Rectum (tissue), 1 donor: ENCODE measurements around the genes LRRC31 and SKIL.

- PRO-cap = unidirectional peak, minus-strand start at chr3:169669153
Observed at GRCh38 chr3:169669020-169669542, 5.6 kb upstream of the MECOM start.

- PRO-cap = unidirectional peak, minus-strand start at chr3:169869778; unidirectional peak, minus-strand start at chr3:169869971
Observed at GRCh38 chr3:169869374-169870052, at the start of gene LRRC31. Gene LRRC31, minus strand, starts transcription at chr3:169869935.

GRCh38 chr3:170128635-170129609 lies 52.6 kb downstream of the PHC3 start:
- PRO-cap = no peak

DNA sequence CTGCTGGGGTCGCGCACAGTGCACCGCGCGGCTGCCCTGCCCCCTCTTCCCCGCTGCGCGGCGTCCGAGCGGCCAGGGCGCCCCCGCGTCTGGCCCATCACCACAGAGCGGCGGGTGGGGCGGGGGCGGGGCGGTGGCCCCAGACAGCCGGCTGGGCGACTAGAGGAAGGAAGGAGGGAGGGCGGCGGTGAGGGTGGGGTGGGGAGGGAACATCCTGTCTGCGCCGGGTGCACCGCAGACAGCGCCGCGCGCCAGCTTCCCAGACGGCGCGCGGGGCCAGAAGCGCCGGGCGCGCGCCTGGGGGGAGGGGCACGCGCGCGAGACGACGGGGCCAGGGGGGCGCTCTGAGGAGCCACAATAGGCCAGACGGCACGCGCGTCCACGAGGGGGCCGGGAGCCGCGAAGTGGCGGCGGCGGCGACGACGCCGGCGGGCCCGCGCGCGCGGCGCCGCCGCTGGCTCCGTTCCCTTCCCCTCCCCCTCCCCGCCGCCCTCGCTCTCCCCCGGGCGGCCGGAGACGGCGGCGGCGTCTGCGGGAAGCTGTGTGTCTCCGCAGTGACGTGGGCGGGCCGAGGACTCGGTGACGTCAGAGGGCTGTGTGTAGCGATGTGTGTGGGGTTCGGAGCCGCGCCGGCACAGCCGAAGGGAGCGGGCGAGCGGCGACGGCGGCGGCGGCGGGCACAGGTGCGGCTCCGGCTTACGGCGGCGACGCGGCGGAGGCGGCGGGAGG lies at the start of gene SKIL:
Gene SKIL, plus strand, starts transcription at position 635 of the 729 bp plus-strand sequence.
- PRO-cap = bidirectional peak, plus-strand start at position 262 of the sequence, minus-strand start at position 91 of the sequence; bidirectional peak, plus-strand start at position 605 of the sequence, minus-strand start at position 481 of the sequence

- PRO-cap = no peak
Observed at GRCh38 chr3:170420309-170421016, 1.8 kb downstream of the CLDN11 start.

GRCh38 chr3:170429894-170430541 lies 11.3 kb downstream of the CLDN11 start:
- PRO-cap = no peak

GRCh38 chr3:170466830-170467460 lies 48.3 kb downstream of the CLDN11 start:
- PRO-cap = no peak

- PRO-cap = no peak
Observed at GRCh38 chr3:170740847-170741641, 129.0 kb downstream of the RPL22L1 start.

DNA sequence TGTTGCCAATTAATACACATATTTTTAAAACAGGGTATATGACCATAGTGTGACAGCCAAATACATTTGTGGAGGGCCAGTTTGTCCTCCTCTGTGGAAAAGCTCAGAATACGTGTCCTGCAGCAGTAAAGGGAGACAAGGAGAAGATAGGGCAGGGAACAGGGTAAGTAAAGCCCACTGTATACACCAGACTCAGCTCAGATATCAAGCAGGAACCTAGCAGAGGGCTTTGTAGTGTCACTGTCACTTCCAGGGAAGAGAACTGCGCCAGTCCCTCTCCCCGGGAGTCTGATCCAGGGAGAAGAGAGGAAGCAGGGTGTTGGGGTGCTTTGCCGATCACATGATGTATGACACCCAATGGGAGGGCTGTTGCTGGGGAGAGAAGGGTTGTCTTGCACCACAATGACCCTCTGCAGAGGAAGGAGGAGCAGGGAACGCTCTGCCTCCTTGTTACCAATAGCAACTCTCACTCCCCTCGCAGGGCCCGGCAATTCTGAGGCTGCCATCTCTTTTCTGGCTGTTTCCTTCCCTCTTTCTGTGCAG lies 147.2 kb upstream of the SLC2A2 start:
- PRO-cap = unidirectional peak, minus-strand start at position 290 of the sequence

- PRO-cap = unidirectional peak, minus-strand start at chr3:171340559
Observed at GRCh38 chr3:171340497-171340699, 119.8 kb downstream of the TNIK start.

- PRO-cap = no peak
Observed at GRCh38 chr3:171833714-171834345, 9.3 kb upstream of the TMEM212 start.

GRCh38 chr3:172089341-172090039 lies 50.1 kb downstream of the FNDC3B start:
- PRO-cap = no peak

DNA sequence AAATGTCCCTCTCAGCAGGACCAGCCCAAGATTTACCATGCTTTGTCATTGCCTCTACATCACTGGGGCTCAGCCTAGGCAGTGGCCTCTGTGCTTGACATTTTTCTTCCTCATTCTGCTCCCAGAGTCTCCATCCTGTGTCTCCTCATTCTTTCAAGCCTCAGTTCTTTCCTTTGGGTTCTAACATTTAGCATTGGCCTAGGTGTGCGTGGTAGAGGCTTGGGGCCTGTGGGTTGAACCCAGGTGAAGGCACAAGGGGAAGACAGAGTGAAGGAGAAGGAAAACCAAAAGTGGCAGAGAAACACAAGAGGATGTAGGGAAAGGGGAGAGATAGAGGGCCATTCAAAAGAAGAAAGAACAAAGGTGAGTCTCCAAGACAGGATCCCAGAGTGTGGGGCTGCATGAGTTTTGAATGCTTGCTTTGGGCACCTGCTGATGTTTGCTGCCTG lies 75.7 kb downstream of the FNDC3B start:
- PRO-cap = no peak

GRCh38 chr3:172176195-172176917 lies 137.0 kb downstream of the FNDC3B start:
- PRO-cap = no peak

- PRO-cap = no peak
Observed at GRCh38 chr3:172267433-172267686, 180.9 kb downstream of the GHSR start.

GRCh38 chr3:172595328-172595840 lies 72.2 kb upstream of the TNFSF10 start:
- PRO-cap = no peak

DNA sequence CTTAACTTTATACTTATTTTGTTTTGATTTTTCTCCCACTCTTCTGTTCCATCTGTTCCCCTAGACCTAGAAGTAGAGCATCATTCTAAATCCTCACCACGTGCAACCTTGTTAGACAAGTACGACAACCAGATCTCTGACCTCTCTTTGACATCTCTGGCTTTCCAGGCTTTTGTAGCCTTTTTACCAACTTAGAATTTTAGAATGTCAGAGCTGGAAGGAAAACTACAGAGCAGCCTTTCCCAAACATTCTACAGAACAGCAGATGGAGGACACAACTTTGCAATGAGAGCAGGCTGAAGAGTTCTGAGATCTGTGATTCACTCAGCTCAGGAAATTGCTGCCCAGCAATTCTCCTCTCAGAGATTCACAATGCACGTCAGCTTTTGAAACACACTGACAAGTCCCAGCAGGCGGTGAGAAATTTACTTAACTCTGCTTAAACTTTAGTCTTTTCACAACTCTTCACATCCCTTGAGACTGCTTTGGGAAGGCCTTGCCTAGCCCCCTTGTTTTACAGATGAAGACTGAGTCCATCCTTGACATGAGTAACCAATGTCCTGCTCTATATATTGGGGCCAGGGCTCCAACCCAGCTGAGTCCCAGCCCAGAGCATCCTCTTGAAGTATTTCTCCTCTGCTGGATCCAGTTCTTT lies 25.1 kb downstream of the NCEH1 start:
- PRO-cap = no peak

GRCh38 chr3:172709530-172709791 lies 1.4 kb downstream of the NCEH1 start:
- PRO-cap = no peak

- PRO-cap = no peak
Observed at GRCh38 chr3:172749006-172750043, 1.2 kb upstream of the ECT2 start.

- PRO-cap = no peak
Observed at GRCh38 chr3:174440189-174440624, 418.9 kb upstream of the NAALADL2 start.